Pulmonary artery (tissue), 1 donor: ENCODE data around the gene INO80B.

GRCh38 chr2:74218000-74218556 is 19.7 kb downstream of the MTHFD2 start:
- PRO-cap = no peak

- PRO-cap = unidirectional peak, plus-strand start at chr2:74334915
Observed at GRCh38 chr2:74334749-74335056, 8.5 kb downstream of the SLC4A5 start.

DNA sequence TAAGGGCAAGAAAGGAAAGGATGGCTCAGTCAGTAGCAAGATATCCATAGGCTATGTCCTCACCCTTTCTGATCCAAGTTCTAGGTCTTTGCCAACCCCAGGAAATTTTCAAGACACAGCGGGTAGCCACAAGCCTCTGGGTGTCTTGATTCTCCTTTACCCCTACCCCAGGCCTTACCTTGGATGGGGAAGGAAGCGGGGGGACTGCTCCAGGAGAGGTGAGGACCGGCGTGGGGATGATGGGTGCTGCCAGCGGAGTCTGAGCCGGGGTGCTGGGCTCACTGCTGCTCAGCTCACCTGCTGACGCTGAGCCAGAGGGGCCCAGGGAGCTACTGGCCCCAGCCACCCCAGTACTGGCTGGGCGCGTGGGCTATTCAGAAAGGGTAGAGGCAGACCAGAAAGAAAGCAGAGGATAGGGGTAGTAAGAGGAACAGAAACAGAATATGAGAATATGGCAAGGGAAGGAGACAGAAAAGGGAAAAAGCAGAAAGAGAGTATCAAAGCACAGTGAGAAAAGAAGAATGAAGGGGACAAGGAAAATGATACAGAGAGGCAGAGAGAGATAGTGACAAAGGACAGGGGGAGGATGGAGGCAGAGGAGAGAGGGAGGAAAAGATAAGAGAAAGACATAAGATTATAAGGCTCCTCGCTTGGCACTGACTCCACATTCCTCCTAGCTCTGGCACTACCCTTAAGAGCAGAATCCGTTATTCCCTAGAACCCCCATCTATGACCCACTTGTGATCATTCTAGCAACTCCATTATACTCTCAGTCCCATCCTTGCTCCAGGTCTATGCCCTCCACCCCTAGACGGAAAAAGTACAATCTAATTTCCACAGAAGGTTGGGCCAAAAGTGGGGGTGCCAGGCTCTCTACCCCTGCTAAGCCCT is 8.5 kb downstream of the DCTN1 start:
- PRO-cap = no peak

GRCh38 chr2:74391061-74392392 is 11.4 kb upstream of the DCTN1 start:
- PRO-cap = bidirectional peak, plus-strand start at chr2:74392143, minus-strand start at chr2:74392040

GRCh38 chr2:74413054-74414036 is 8.1 kb downstream of the C2orf81 start:
- PRO-cap = no peak

GRCh38 chr2:74414537-74414801 is 7.0 kb downstream of the C2orf81 start:
- PRO-cap = no peak

DNA sequence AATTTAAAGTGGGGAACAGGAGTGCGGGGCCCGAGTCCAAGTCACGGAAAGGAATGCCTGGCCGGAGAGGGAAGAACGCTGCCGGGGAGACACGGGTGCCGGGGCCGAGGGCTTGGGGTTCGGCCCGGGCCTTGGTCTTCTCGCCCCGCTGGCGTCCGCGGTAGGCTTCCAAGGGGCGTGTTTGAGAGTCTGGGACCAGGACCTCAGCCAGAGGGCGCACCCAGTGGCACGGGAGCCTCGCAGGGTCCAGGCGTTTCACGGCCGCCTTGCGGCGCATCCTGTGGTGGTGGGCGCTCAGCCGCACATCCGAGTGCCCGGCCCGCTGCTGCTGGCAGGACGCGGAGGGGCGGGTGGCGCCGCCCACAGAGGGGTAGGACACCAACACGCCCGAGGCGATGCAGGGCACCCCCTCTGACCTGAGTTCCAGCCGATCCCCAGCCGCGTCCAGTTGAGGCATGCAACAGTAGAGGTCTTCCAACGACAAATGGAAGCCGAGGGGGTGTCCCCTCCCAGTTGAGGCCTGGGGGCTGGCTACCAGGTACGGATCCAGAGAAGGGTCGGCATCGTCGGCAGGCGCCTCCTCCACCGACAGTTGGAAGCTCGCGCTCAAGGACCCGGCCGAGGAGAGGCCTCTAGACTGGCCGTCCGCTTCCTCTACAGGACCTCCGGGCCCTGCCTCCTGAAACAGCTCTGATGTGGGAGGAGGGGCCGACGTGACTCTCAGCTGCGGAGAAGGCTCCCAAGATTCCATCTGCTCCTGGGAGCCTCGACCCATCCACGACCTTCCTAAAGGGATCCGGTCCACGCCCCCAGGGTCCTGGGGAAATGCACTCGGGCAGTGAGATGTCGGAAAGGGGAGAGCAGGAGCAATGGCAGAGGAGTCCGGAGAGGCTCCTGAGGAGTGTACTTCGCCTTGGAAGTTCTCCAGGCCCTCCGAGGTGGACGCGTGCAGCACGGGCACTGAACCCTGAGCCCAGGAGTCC is 6.3 kb downstream of the C2orf81 start:
- PRO-cap = unidirectional peak, minus-strand start at position 656 of the sequence

GRCh38 chr2:74454563-74455656 is at the start of gene INO80B:
Gene INO80B (plus strand): TSS chr2:74455087.
- PRO-cap = no peak

DNA sequence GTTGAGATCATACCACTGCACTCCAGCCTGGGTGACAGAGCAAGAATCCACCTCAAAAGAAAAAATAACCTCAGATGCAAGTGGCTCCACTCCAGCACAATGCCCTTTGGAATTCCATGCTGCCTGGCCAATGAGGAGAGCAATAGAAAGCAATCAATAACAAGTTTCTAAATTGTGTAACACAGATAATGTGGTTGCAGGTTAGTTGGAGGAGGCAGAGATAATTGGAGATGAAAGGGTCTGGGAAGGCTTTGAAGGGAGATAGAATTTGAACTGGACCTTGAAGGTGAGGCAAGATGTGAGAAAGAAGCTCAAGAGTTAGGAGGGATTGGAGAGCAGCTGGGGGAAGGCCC is 6.1 kb downstream of the TTC31 start:
- PRO-cap = no peak

- PRO-cap = no peak
Observed at GRCh38 chr2:74498780-74499385, 520 bp downstream of the LBX2 start.

DNA sequence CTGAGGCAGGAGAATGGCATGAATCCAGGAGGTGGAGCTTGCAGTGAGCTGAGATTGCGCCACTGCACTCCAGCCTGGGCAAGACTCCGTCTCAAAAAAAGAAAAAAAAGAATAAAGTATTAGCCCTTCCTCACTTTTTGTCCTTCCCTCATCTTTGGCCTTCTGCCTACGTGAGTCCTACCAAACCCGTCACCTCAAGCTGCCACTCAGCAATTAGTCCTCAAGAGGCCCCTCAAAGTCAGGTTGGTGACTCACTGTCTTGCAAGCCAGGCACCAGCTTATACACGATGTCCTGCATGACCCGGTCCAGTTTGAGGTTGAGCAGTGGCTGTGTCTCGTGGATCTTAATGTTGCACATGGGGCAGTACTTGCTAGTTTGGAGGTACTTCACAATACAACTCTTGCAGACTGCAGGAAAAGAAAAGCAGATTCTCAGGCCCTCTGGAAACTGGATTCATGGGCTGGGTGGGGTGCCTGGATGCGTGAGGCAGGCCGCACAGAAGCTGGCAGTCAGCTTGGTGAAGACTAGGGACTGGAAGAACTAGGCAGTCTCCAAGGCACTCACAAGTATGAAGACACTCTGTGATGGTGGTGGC is 920 bp downstream of the PCGF1 start:
- PRO-cap = no peak

- PRO-cap = no peak
Observed at GRCh38 chr2:74529040-74529580, 396 bp downstream of the AUP1 start.

DNA sequence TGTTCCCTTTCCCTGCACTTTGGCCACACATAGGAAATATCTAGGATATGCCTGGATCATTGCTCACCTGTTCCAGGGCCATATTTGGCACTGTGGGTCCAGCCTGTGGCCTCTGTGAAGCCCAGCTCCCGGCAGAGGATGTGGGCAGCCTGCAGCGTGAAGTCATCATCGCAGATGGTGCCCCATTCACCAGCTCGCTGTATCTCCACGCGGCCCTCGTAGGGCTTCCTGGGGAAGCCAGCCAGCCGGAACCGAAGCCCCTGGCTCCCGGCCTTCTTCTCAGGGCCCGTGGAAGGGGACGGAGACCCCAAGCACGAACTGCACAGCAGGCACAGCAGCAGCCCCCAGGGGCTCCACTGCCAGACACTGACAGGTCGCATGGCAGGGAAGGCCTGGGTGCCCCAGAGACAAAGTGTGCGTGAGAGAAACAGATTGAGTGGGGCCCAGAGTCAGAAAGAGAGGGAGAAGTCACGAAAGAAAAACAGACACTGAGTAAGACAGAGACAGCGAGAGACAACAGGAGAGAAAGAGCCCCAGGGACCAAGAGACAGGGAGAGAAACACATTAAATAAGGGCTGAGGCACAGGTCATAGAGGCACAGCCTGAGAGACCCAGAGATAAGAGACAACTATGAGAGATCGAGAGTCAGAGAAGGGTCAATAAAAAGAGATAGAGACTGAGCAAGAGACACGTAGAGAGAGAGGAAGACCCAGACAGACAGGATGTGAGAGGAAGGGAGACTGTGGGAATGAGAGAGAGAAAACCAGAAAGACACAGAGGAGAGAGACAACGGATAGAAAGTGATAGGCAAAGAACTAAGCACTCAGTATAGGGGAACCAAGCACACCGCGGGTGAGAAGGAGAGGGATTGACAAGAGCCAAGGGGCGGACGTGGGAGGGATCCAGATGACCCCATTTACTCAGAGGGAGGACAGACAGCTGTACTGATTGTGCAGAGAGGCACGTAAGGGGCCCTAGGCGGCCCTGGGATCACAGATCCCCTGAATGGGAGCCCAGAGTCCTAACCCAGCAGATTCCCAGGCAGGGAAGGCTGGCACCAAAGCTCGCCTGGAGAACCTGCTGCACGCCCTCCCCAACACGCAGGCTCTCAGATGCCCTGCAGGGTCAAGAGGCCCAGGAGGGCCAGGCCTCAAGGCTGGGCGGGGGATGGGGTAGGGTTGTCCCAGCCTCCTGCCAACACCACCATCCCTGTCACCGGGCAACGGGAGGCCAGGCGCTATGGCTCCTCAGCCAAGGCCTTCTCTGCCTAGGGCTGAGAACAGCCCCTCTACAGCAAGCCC is 1.0 kb downstream of the LOXL3 start:
- PRO-cap = no peak

DNA sequence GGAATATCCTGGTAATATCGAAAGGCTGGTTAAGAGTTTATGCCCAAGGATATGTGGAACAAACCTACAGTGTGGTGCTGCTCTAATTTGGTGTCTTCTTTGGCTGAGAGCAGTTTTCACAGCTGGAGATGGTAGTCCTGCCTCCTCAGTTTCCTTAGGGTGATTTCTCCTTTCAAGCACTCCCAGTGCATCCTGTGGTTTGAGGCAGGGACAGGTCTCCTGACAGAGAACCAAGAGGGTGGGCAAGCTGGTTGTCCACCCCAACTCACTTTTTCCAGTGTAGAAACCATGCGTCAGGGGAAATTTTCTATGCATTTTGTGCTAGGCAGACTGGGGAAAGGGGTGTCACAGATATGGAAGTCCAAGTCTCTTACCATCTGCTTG is 76.7 kb downstream of the SEMA4F start:
- PRO-cap = no peak

GRCh38 chr2:74834375-74835416 is 769 bp downstream of the HK2 start:
- PRO-cap = bidirectional peak, plus-strand start at chr2:74835024, minus-strand start at chr2:74834926; bidirectional peak, plus-strand start at chr2:74835379, minus-strand start at chr2:74835231

GRCh38 chr2:74836057-74836484 is 2.1 kb downstream of the HK2 start:
- PRO-cap = no peak

GRCh38 chr2:74848992-74850256 is 15.5 kb downstream of the HK2 start:
- PRO-cap = no peak

DNA sequence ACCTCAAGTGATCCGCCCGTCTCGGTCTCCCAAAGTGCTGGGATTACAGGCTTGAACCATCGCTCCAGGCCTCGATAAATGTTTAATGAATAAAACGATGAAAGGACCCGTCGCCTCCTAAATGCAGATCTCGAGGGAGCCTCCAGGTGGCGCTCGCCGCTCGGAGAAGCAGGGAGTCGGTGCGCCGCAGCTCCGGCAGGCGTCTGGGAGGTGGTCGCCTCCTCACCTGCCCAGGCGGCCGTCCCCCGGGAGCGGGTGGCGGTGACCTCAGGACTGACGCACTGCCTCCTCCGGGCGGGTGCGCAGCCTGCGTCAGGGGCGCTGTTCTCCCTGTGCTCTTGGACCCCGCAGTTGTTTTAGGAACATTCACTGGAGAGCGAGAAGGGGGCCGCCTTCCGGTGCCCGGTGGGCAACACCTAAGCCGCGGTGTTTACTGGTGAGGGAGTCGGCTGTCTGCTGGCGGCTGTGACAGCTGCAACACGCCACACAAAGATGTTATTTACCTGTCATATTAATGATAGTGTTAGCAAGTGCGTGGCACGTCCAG is 38.6 kb upstream of the POLE4 start:
- PRO-cap = no peak

GRCh38 chr2:75518616-75519076 is 42.1 kb downstream of the EVA1A start:
- PRO-cap = no peak

GRCh38 chr2:75551341-75551920 is 9.3 kb downstream of the EVA1A start:
- PRO-cap = no peak